CD14-positive monocyte (primary cell): ENCODE data around the gene HMOX1.

DNA sequence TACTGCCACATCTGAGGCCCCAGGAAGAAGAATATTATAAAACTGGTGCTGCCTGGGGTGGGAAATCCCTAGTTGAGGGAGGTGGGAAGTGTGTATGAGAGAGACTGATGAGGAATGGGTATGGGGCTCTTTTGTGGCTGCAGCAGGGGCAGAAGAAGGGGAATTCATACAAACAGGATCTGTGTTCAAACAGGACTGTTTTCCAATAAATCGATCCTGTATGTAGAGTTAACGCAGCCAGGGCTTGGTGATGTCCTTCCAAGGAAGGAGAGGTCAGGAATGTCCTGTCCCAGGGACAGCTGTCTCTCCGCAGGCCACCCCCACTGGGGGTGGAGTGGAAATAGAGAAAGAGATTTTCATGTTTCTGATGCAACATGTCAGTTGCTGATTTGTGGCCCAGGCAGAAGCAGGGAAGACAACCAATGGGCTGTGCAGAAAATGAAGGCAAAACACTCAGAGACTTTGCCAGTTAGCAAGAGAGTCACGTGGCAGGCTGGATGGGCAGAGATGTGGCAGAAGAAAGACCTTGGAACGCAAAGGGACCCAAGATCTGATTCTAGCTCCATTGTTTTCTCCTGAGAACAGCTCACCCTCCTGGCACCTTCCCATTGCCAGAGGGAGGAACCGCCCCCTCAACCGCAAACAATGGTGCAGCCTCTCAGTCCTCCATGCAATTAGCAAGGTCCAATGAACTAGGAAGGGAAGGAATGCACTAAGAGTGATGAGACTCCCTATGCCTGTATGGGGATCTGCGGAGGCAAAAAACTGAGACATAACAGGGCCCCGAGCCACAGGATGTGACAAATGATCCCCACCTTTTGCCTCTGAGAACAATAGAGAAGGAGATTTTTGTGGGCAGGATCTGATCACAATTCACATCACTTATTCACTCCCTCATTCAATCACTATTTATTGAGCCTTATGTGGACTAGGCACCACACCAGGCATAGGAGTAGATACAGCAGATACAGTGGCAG, 71.0 kb downstream of the SYN3 start:
- CAGE, long polyA plus RNA = no peak

- CAGE, long polyA plus RNA = no peak
Observed at GRCh38 chr22:32991735-32992251, 66.4 kb downstream of the SYN3 start.

DNA sequence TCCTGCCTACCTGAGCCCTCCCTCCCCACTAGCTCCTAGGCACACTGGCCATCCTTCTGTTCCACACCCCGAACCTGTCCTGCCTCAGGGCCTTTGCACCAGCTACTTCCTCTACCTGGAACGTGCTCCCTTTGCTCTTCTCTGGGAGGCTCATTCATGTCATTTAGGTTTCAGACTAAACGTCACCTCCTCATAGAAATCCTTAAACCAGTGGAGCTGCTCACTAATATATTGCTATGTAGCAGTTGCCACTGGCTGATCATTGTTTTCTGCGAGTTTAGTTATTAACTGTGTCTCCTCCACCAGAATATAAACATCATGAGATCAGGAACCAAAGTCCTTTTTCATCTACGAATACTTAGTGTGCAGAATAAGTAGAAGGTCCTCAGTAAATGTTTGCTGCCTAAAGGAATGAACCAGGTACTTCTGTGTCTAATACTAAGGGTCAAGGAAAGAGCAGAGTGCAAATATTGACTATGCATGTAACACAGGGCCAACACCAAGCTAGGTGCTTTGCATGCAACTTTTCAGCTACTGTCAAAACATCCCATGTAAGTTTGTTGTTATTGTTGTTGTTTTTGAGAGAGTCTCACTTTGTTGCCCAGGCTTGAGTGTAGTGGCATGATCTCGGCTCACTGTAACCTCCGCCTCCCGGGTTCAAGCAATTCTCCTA, 277.6 kb upstream of the SYN3 start:
- CAGE, long polyA plus RNA = no peak

DNA sequence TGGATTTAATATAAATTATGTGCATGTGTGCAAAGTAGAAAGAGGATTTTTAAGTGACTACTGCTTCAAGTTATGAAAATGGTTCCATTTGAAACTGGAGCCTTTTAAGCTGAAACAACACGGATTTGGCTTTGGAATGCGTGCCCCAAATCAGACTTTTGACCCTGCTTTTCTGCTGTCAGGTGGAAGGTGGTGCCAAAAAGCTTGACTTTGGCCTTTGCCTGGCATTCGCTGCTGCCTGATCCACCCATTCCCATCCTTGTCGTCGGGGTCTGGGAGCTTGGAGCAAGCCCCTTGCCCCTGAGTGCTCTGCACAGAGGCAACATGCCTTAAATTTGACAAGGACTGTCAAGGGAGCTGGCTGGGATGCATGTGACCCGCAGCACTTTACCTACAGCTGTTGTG, 335.2 kb upstream of the SYN3 start:
- CAGE, long polyA plus RNA = no peak

DNA sequence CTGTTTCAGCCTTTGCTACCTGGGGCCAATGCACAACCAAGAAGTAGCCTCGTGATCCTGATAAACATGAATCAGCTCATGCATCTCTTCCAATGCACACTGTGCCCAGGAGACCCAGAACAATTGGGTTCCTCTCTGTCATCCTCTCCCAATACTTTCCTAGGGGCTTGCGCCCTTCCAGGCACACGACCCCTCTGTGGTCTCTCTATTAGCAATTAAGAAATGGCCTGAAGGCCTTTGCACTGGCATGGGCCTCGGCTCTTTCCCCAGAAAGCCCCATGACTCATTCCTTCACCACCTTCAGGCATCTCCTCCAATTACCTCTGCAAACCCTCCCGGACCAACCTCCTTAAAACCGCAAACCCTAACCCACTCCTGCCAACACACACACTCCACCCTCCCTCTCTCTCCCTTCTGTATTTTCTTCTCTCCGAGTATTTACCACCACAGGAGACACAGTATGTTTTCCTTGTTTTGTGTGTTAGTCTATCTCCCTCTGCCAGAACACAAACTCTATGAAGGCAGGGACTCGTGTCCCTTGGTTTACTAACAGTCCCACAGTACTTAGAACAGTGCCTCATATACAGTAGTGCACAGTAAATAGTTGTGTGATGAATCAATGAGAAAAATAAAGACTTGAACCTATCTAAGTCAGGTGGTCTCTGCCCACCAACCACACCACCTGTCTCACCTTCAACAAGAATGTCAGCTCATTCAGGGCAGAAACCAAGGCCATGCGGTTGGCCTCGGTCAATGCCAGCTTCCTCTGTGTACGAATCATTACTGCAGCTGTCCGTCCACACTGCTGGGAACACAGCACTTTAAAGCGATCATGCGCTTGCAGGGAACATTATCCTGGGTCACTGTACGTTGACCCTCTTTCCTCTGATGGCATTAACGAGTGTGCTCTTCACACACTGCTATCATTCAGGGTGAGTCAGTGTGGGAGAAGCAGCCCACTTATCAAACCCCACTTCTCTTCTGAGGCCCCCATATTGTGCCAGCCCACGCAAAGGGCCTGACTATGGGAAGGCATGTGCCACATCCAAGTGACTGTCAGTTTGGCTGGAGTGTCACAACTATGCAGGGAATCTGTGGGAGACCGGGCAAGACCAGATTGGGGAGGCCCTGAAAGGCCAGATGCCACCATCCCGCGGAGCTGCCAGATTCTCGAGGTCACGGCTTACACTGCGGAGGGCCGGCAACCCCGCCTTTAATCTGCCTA, 36.4 kb downstream of the LARGE1 start:
- CAGE, long polyA plus RNA = no peak

DNA sequence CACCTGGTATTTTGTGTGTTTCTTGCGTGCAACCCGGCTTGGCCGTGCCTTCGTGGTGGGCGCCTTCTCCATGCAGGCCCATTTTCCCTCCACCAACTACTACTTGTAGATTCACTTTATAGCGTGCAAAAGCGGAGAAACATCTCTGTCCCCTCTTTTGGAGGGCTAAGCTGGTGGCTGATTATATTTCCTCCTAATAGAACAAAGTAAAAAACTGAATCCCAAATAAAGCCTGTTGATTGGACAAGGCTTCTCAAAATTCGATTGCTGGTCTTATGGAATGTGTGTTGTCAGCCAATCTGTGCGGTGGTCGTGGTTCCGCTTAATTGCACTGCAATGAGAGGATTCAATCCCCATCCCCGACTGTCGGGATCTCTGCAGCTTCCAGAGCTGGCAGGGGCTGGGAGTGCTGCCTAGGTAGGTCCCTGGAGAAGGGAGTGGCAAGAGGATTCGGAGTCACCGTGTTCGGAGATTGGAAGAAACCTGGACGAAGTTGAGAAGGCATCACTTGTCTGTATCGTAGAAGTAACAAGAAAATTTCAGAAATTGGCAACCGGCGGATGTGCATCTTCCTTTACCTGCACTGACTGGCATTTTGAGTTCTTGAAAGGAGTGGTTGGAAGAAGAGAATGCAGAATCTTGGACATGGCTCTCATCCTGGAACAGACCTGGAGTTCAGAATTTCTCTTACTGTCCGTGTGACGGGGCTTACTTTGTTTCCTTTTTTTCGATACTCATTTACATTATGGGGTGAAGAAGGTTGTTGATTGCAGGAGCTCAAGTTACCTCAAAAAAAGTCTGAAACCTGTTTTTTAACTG, 1.1 kb downstream of the HMGXB4 start:
- CAGE, long polyA plus RNA = no peak

- CAGE, long polyA plus RNA = no peak
Observed at GRCh38 chr22:35267870-35268270, 10.6 kb downstream of the HMGXB4 start.

DNA sequence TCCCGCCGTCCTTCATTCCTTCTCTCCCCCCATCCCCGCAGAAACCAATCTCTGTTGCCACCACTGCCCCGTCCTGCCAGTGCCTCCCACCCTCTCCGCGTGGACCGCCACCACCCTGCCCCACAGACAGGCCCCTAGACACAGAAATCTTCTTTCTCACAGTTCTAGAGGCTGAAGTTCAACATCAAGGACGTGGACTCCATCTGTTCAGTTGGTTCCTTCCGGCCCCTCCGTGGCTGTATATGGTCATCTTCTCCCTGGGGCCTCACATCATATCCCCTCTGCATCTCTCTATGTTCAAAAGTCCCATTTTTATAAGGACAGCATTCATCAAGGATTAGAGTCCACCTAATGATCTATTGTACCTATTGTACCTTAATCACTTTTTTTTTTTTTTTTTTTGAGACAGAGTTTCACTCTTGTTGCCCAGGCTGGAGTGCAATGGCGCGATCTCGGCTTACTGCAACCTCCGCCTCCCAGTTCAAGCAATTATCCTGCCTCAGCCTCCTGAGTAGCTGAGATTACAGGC, 29.3 kb upstream of the HMOX1 start:
- CAGE, long polyA plus RNA = no peak

- CAGE, long polyA plus RNA = start-site peak on the plus strand at chr22:35381095-35381126, 163 and 170 reads in 2 replicates
Observed at GRCh38 chr22:35380656-35381773, at the start of gene HMOX1. Gene HMOX1 (plus strand): TSS chr22:35381096.

- CAGE, long polyA plus RNA = no peak
Observed at GRCh38 chr22:35381774-35382277, 930 bp downstream of the HMOX1 start.

GRCh38 chr22:35612759-35613504, 4.2 kb downstream of the MB start:
- CAGE, long polyA plus RNA = no peak

- CAGE, long polyA plus RNA = no peak
Observed at GRCh38 chr22:35684551-35684874, 33.2 kb upstream of the APOL5 start.

DNA sequence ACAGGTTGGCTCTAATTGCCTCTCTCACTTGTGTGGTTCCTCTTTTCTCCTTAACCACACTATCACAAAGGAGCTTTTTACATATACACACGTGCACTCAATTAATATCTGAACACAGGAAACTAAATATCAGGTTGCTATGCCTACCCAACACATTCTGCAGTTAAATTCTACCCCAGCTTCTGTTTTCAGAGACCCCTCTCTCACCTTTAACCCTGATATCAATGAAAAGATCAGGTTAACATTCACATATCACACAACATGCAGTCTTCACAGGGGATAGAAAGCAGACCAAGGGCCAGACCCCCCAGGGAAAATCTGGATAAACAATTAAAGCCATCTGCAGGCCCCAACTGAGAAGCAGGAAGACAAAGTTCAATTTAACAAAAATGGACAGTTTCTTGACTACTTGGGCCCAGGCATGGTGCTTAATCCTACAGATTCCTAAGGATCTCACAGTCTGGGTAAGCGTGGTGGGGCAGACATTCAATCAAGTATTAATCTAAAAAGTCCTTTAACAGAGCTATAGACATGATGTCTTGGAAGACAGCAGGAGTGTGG, 10.8 kb downstream of the RBFOX2 start:
- CAGE, long polyA plus RNA = no peak

DNA sequence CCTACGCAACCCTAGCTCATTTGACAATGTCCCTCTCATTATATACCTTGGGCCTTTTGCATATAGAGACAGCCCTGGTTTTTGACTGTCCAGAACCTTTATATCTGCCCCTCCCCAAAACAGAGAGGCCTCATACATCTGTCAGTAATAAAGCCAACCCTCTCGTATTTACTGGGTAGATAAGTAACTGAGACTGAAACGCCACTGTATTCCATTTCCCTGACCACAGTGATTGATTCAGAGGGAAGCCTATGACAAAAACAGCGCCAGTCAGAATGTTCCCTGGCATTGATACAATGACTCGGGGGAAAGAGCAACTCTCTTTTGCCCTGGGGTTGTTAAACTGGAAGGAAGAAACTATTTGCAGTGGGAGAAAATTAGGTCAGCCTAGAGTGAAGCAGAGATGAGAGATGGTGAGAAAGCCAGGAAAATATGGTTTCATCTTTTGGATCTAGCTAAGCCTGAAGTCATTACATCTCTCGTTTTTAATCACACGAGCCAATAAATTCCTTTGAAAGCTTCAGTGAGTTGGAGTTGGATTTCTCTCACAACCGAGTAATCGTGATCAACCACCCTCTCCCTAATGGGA, 48.6 kb upstream of the RBFOX2 start:
- CAGE, long polyA plus RNA = no peak

DNA sequence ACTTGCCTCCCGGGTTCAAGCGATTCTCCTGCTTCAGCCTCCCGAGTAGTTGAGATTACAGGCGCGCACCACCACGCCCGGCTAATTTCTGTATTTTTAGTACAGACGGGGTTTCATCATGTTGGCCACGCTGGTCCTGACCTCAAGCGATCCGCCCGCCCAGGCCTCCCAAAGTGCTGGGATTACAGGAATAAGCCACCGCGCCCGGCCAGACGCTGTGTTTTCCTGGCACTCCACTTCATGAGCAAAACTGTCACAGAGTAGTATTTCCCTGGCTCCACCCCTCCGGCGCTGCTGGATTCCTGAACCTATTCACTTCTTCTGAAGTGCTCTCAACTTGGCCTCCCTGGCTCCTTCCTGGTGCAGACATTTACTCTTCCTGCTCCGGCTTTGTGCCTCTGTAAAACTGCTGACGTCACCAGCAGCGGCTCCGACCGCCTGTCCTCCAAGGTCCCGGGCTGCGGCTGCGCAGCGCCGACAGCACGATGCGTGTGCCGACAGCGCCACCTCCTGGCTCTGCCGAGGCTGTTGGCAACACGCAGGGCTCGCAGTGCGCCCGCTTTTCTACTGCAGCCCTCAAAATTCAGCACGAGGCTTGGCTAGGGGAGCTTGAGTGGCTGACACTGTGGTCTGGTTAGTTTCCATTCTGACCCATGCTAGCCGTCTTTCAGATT, 36.8 kb downstream of the APOL3 start:
- CAGE, long polyA plus RNA = no peak

DNA sequence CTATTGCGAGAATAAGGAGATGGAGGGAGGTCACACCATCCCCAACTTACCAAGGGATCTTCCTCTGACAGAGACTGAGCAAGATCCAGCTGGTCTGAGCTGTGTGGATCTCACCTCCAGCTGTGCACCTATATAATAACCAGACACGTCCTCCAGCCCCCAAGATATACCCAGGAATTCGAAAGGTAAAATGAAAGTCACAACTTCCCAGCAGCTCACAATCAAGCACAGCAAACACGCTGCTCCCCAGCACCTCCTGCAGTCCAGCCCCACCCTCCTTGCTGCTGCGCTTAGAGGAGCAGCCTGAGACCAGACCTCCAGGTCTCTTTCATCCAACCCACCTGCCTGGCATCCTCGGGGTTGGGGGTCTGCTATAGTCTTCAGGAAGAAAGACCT, 3.0 kb upstream of the APOL4 start:
- CAGE, long polyA plus RNA = no peak

GRCh38 chr22:36286135-36287183, 33.5 kb downstream of the APOL1 start:
- CAGE, long polyA plus RNA = no peak

DNA sequence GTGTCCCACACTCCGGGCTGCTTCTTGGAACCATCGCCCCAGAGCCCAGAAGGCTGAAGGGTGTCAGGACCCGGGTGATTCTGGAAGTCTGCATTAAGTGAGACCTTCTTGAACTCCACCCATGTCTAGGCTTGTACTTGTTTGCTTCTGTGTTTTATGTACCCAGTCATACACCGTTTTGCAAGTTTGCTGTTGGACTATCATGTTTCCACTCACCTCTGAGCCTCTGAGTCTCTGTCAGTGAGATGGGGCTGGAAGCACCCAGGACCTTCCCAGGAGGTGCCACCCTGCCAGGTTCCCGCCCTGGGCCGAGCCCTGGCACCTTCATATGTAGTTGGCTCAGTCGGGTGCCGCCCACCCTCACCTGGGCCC, 34.9 kb downstream of the APOL1 start:
- CAGE, long polyA plus RNA = no peak

DNA sequence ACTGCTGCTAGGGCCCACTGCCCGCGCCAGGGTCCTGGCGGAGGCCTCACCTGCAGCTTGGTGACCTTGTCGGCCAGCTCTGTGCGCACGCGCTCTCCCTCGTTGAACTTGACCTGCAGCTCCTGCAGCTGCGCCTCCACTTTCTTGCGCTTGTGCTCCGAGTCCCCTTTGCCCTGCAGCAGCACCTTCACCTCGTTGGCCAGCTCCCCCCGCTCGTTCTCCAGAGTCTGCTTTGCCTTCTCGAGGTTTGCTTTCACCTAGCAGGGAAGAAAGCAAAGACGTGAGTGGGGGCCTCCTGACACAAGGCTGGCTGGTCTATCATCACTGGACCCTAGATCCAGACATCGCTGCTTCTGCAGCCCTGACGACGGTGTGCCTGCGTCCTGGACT, 41.1 kb downstream of the APOL1 start:
- CAGE, long polyA plus RNA = no peak

DNA sequence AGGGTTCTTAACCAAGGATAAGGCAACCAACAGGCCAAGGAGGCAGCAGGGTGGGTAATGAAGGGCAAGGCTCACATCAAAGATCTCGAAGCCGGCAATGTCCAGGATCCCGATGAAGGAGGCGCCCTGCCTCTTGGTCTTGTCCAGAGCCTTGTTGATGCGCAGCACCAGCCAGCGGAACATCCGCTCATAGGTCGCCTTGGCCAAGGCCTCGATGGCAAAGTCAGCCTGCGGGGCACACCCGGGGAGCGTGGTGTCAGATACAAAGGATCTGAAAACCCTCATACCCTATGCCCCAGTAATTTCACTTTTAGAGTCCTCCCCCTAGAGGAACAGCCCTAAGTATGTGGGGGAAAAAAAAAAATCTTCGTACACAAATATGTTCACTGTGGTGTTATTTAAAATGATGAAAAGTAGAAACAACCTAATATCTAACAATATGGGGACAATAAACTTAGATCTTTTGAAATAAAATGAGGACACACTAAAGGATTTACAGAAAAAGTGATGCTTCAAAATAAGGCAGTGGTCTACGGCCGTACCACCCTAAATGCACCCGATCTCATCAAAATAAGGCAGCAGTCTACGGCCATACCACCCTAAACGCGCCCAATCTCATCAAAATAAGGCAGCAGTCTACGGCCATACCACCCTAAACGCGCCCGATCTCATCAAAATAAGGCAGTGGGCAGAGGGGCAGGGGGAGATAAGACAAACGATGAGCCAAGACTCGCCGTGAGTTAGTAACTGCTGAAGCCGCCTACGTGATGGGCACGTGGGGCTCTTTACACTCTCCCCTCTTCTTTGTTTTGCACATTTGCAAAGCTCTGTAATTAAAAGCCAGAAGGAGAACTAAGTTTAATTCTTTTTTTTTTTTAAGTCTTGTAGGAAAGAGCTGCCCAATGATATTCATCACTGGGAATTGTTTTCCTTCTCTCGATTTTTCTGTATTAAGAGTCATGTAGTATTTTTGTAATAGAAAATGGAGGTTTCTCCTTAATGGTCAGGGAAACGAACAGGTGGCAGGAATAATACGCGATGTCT, 63.8 kb downstream of the APOL1 start:
- CAGE, long polyA plus RNA = no peak